Cerebellum (tissue), 5 donors: Measurements from ENCODE around the genes DISP1, CCDC185 and FBXO28.

- PRO-cap, 3 experiments = peak in 3 of 3 experiments; most common plus-strand start chr1:222815058 (in 1); most common minus-strand start chr1:222814920 (in 2)
- RAMPAGE, long total RNA = no peak
Observed at GRCh38 chr1:222814287-222815645, at the start of gene DISP1. DISP1 (plus strand) TSS chr1:222815039.

GRCh38 chr1:223023083-223023661, 119.9 kb downstream of the TLR5 start:
- PRO-cap, 3 experiments = no peak in any of the 3 experiments
- RAMPAGE, long total RNA = no peak

DNA sequence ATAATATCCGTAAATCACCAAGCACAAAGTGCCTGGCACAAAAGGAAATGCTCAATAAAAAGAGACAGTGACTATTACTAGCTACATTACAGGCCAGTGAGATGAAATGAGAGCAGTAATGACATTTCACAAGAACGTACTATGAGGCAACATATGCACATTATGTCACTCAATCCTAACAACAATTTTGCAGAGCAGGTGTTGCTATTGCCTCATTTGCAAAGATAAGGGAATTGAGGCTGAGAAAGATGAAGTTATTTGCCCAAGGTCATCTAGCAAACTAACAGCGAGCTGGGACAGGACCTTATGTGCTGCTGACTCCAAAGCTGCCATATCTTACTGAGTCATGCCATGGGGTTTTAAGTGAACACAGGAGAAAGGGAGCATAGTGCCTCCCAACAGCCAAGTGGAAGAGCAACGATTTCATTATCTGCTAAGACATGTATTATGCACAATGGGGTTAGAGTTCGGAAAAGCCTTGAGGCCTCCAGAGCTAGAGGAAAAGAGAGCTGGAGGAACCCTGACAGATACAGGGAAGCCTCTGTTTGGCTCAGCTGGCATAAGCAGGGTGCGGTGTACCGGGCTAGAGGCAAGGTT, 107.3 kb upstream of the TLR5 start:
- PRO-cap, 3 experiments = no peak in any of the 3 experiments
- RAMPAGE, long total RNA = no peak

DNA sequence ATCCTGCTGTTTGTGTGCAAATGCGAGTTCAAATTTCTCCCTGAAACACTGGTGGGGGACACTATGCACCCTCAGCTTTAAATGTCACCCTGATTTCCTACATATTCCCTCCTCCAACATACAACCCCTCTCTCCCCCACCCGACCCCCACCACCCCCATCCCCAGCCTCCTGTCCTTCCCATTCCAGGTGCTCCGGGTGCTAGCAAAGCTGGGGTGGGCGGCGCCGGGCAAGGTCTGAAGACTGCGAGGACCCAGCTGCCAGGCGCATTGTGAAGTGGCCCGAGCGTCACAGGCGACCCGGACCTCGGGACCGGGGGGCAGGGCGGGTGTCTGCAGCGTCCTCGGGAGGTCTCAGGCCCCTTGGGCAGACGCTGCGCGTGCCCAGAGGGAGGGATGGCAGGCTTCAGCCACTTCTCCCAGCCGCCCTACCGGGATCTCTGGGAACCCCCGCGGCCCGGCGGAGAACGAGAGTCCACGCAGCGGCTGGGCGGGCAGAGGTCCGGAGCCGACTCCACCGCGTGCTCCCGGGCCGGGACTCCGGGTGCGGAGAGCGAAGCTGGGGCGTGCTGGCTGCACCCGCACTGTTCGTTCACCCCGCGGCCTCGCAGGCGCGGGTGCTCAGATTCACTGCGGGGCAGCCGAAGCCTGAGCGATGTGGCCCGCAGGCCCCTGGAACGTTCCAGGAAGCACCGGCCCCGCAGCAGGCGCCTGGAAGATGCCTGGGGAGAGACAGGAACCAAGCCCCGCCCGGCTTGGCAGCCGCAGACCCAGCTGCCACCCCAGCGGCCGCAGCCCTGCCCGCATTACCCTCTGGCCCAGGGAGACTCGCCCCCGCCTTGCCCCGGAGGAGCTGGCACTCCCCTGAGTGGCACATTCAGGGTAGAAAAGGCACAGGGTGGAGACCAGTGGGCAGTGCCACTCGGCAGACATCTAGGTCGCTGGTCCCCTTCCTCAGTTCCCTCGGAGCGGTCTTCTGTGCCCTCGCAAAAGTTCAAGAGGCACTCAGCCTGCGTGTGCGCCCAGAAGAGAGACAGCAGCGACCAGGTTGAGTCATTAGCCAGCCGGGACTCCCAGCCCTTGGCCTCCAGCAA, at the start of gene CCDC185:
TSS of gene CCDC185 (plus strand) at position 334 of the 1,092 bp plus-strand sequence.
- PRO-cap, 3 experiments = no peak in any of the 3 experiments
- RAMPAGE, long total RNA = no peak

DNA sequence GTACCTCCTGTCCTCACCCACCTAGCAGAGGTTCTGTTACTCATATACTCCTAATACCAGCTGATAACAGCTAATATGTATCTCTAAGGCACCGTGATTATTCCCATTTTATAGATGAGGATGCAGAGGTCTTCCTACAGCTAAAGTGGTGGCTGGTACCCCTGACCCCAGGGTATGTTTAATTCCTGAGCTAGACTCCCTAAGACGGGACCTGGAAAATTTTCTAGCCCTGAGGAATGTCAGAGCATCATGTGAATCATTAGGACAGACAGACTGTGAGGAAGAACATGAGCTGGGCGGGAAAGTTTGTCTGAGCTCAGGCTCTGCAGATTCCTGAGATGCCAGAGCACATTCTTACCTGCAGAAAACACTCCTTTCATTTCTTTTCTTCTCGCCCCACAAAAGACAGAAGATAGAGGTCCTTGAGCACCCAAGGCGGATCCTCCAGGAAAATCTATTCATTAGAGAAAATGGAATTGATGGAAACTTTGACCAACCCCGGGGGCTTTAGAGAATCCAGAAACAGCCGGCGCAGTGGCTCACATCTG, 6.5 kb downstream of the CAPN2 start:
- PRO-cap, 3 experiments = no peak in any of the 3 experiments
- RAMPAGE, long total RNA = no peak

DNA sequence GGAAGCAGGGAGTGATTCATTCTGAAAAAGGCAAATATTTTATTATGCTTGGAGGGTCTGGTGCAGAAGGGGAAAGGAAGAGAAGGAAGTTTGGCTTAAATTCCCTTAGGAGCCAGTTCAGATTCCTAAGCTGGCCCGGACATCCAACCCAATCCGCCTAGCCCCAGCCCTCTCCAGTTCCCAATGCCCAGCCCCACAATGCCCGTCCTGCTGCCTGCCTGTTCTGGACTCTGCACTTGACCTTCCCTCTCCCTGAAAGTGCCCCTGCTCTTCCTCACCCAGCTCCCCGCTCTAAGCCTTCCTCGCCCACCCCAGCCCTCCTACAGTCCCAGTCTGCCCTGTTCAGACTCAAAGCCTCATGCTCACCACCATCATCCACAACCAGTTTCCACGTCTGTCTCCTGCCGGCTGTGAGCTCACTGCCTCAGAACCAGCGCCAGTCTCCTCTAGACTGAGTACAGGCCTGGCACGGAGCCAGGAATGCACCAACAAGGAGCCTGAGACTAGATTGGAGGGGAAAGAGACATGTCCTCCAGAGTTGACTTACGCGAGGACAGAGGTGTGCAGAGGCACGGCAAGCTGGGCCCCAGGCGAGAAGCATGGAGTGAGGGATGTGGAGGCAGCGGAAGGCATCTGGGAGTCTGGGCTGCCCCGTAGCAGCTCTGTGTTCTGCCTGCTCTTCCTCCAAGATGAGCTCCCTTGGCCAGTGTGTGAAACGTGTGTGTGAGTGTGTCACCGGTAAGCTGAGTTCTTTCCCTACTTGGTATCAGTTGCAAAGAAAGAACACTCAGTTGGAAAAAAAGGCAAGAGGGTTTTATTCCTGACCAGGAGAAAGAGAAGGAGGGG, 19.1 kb downstream of the CAPN2 start:
- PRO-cap, 3 experiments = no peak in any of the 3 experiments
- RAMPAGE, long total RNA = no peak

DNA sequence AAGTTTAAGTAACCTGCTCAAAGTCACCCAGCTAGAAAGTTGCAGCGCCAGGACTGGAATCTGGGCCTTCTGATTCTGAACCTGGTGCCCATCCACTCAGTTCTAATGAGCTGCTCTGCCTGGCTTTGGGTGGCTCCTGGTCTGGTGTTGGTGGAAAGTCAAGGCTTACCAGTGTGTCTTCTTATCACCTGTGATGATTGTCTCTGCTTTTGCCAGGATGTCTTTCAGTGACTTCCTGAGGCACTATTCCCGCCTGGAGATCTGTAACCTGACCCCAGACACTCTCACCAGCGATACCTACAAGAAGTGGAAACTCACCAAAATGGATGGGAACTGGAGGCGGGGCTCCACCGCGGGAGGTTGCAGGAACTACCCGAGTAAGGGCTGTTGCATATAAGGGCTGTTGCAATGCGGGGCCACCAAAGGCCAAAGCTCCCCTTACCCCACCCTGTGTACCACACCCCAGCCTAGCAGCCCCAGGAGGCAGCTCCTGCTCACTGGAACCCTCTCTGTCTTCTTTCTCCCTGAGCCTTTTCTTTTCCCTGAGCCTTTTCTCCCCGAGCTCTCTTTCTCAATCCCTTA, 40.3 kb downstream of the CAPN2 start:
- PRO-cap, 3 experiments = no peak in any of the 3 experiments
- RAMPAGE, long total RNA = no peak

DNA sequence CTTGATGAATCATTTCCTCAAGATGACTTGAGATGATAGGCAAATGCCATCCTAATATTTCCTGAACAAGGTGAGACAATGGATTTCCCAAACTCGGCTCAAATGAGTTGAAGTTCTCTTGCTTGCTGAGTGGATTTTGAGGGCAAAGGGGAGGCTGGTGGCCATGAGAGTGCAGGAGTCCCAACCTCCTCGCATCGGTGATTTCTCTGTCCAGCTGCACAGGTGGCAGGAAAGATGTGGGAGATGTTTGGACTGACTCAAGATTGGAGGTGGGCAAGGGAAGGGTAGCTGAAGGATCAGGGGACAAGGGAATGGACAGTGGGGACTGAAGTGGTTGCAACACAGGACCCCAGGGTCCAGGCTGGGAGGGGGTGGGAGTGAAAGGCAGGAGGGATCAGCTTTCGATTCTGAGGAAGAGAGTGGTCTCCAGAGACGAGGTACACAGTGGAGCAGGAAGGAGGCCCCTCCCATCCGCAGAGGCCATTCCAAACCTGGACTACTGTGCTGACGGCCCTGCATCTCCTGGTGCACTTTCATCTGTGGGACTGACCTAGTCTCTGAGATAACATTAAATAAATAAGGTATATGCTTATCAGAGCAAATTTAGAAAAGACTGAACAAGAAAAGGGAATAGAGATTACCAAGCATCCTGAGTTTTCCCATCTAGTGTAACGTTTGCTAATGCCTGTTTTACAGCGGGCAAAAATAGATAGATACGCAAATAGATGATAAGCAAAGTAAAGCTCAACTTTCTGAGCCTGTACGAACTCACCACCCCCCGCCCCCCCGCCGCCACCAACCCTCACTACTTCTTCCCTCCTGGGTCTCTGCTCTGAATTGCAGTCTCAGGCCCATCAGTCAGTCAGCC, 64.1 kb downstream of the CAPN2 start:
- PRO-cap, 3 experiments = no peak in any of the 3 experiments
- RAMPAGE, long total RNA = no peak

DNA sequence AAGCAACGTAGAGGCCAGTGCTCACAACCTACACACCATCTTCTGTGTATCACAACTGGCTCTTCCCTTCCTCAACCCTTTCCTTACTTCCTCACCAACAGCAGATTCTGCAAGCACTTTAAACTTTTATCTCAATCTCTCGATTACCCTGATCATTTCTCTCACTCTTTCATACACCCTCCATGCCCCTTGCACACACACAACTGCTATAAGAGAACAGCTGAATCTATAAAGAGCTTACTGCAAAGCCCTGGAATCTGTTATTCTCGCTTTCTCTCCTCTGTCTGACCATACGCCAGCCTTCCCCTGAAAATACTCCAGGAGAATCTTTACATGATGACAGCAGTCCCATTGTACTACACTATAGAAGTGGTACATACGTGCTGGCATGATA, 62.4 kb downstream of the TP53BP2 start:
- PRO-cap, 3 experiments = no peak in any of the 3 experiments
- RAMPAGE, long total RNA = no peak

DNA sequence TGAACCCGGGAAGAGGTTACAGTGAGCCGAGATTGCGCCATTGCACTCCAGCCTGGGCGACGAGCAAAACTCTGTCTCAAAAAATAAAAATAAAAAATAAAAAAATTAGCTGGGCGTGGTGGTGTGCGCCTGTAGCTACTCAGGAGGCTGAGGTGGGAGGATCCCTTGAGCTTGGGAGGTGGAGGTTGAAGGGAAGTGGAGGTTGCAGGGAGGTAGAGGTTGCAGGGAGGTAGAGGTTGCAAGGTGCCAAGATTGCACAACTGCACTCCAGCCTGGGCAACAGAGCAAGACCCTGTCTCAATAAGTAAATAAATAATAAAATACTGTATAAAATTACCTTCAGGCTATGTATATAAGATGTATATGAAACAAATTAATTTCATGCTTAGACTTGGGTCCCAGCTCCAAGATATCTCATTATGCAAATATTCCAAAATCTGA, 62.1 kb upstream of the FBXO28 start:
- PRO-cap, 3 experiments = no peak in any of the 3 experiments
- RAMPAGE, long total RNA = no peak

GRCh38 chr1:224113624-224114372, at the start of gene FBXO28:
FBXO28 (plus strand) TSS chr1:224114111.
- PRO-cap, 3 experiments = peak in 3 of 3 experiments; most common plus-strand start chr1:224114119 (in 2); most common minus-strand start chr1:224114046 (in 2)
- RAMPAGE, long total RNA = no peak

DNA sequence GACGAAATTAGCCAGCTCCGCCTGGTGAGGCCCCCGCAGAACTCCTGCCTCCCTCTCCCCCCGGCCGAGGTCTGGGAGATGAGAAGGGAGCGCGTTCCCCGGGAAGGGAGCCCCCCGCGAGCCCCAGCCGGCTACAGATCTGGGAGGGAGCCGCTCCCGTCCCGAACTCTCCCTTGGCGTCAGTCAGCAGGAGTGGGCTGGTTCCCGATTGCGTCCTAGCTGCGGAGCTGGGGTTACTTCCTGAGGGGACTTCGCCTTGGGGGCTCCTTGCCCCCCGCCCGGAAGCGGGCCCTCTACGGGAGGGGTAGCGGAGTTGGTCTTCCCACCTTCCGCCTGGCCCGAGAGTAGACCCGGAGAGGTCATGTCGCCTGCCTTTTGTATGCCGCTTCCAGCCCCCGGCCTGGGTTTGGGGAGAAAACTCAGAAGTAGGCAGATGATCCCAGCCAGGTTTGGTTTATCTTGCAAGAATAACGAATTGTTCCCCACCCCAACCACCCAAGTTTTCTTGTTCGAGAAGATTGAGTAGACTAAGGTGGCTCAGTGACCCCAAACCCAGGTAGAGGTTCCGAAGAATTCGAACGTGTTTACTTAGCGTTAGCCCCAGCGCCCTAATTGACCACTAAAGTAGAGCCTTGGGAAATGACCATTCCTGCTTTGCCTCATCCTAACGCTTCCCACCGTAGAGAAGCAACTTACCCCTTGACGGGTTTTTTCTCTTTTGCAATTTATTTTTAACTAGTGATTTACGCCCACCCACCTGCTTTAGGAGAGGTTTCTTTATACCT, 654 bp downstream of the FBXO28 start:
- PRO-cap, 3 experiments = peak in 1 of 3 experiments; most common plus-strand start position 207 of the sequence (in 1); most common minus-strand start position 194 of the sequence (in 1)
- RAMPAGE, long total RNA = no peak

DNA sequence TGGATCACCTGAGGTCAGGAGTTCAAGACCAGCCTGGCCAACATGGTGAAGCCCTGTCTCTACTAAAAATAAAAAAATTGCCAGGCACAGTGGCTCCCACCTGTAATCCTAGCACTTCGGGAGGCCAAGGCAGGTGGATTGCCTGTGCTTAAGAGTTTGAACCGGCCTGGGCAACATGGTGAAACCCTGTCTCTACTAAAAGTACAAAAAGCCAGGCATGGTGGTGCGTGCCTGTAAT, 28.6 kb downstream of the FBXO28 start:
- PRO-cap, 3 experiments = no peak in any of the 3 experiments
- RAMPAGE, long total RNA = no peak

DNA sequence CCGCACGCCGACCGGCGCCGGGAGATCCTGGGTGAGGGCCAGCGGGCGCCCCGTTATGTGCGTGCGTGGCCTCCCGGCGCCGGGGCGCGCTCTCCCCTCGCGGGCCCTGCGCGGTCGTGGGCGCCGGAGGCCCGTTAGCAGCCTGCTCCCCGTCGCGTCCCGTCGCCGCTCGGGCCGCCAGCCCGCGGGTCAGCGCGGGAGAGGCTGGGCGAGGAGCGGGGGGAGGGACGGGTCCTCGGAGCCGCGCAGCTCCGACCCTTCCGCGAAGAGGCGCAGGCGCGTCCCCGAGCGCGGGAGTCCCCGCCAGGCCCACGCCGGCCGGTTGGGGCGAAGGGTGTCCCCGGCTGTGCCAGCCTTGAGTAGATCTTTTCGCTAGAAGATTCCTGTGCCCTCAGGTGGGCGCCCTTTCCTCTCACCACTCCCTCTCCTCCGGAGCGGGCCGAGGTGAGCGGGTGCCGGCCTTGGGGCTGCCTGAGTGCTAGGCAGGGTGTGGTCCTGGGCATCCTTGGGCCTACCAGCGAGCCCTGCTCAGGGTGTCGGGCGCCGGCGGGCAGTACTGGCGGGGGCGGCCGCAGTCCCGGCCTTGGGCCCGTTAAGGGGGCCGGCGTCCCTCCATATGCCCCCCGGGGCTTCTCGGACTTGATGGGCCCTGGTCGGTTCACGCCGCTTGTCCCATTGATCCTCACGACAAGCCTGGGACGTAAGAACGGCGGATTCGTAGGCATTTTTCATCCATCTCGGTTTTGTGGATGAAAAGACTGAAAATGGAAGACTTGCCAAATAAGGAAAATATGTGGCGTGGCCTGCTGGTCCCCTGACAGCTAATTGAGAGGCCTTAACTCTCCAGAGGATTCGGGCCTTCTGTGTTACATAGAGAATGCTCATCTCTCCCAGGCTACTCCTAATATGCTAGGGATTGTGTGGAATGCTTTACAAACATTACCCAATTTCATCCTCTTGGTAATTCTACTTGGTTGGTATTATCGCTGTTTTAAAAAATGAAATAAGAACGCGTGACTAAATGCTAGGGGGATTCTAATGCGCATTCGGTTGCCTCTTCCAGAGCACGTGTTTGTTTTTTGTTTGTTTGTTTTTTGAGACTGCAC, 701 bp downstream of the DEGS1 start:
- PRO-cap, 3 experiments = peak in 3 of 3 experiments; most common plus-strand start position 107 of the sequence (in 1); most common minus-strand start position 286 of the sequence (in 3)
- RAMPAGE, long total RNA = no peak

DNA sequence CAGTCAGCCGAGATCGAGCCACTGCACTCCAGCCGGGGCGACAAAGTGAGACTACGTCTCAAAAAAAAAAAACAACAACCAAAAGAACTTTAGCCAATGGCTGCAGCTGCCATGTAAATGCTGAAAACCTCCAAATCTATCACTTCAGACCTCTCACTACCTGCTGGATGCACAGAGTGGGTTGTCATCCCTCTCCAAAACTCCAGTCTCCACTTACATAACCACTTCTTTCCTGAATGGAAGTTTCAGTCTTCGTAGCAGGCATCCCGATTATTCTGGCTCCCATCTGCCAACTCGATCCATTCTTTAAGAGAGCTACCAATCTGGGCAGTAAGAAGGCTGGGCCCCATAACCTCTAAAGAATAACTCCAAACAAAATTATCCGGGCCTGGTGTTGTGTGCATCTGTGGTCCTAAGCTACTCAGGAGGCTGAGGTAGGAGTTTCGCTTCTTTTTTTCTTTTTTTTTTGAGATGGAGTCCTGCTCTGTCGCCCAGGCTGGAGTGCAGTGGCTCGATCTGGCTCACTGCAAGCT, 12.1 kb downstream of the DEGS1 start:
- PRO-cap, 3 experiments = no peak in any of the 3 experiments
- RAMPAGE, long total RNA = no peak

GRCh38 chr1:224340938-224341509, 11.1 kb upstream of the NVL start:
- PRO-cap, 3 experiments = no peak in any of the 3 experiments
- RAMPAGE, long total RNA = no peak

GRCh38 chr1:224389809-224390491, 33.3 kb downstream of the CNIH4 start:
- PRO-cap, 3 experiments = no peak in any of the 3 experiments
- RAMPAGE, long total RNA = no peak

DNA sequence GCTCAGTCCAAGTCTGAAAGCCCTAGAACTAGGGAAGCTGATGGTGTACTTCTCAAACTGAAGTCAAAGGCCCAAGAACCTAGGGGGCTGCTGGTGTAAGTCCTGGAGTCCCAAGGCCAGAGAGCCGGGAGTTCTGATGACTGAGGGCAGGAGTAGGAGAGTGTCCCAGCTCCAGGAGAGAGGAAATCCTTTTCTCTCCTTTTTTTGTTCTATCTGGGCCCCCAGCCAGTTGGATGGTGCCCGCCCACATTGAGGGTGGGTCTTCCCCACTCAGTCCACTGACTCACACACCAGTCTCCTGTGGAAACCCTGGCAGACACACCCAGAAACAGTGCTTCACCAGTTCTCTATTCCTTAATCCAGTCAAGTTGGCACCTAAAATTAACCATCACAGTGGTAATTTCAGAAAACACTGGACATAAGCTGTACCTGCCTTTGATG, 12.6 kb upstream of the WDR26 start:
- PRO-cap, 3 experiments = no peak in any of the 3 experiments
- RAMPAGE, long total RNA = no peak

- PRO-cap, 3 experiments = no peak in any of the 3 experiments
- RAMPAGE, long total RNA = no peak
Observed at GRCh38 chr1:224505855-224506119, 71.2 kb upstream of the WDR26 start.

- PRO-cap, 3 experiments = no peak in any of the 3 experiments
- RAMPAGE, long total RNA = no peak
Observed at GRCh38 chr1:224623564-224624303, 7.6 kb downstream of the CNIH3 start.